SK-N-MC (cell line): ENCODE data around the genes PLXNA4, EXOC4 and LRGUK.

- RRBS, result no CpG with 5 or more reads among the region's 5 CpGs
These were observed 75.8 kb downstream of the PODXL start for GRCh38 chr7:131480289-131481449.

DNA sequence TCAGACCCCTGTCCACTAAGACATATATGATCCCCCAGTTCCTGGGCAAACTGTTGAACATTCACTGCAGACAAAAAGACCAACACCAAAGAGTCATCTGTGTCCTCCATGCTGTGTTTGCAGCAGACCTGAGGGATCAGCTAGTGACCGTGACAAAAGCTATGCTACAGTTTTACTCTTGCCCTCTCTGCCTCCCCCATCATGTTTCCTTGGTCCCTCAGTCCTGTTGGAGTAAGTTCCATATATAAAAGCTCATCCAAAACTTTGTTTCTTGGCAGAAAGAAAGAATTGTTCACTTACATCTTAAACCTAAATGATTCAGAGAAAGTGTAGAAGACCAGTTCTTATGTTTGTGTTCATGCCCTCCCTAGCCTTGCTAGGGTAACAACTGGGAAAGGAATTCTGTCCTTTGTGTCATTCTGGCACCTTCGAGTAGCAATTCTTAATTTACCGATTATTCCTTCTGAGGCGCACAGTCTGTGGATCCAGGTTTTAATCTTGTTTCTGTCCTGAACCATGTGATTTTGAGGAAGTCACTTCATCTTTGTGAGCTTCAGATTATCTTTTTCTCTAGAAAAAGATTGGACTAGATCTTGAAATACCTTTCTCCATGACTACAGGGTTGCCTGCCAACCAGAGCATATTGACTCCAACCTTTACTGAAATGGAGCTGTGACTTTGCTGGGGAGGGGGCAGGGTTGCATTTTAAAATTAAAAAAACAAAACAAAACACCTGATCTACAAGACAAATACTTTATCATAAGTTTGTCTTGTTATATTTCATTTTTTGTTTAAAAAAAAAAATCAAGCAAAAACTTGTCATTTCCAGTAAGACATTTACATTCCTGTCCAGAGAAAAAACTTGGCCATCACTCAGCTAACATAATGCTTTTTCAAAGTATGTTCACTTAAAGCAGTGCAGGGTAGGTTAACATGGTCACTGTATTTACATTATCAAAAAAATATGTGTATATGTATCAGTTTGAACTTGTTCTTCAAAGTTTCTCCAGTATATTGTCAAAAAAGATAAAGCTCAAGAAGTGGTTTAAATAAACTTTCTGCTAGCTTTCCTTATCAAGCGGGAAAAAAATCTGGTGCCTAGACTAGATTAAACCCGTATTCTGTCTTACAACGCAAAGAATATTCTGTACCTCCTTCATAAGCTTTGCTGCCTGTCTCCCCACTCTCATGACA, 55.6 kb downstream of the PODXL start:
- RRBS, result no CpG with 5 or more reads among the region's 7 CpGs

DNA sequence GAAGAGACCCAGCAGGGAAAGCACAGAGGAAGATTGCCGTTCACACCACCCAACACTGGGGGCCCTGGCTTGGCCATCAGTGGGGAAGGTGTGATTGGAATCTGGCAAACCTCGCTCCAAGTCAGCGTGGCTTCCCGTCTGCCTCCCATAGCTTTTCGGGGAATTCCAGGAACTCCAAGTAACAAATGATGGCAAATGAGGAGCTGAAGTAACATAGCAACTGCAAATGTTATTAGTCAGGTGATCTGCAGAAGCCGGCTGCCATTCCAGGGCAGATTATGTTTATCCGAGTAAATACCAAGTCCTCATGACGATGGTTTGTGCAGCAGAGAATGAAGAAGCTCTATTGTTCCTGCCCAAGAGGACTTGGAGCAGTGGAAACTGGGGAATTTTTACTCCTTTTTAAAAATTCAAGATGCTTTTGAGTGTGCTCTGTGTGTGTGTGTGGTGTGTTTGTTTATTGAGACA, 270.5 kb upstream of the PODXL start:
- RRBS, result no CpG with 5 or more reads among the region's 8 CpGs

DNA sequence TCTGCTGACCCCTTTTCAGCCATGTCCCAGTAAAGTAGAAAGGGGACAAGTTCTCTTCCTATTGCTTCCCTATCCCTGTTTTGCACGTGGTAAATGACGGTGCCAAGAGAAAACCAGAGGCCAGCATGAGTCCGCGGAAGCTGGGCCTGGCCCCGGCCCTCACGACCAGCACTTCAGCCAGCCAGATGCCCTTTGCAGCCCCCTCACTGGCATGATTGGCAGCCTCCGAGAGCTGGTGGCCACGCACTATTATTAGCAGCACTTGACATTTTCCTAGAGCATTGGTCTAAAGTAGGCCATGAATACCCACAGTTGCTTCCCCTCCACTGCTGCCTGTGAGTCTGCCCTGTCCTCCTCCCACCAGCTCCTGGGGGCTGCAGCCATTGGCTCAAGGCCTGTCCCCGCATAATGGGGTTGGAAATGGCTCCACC, 369.1 kb downstream of the PLXNA4 start:
- RRBS, result no CpG with 5 or more reads among the region's 9 CpGs

DNA sequence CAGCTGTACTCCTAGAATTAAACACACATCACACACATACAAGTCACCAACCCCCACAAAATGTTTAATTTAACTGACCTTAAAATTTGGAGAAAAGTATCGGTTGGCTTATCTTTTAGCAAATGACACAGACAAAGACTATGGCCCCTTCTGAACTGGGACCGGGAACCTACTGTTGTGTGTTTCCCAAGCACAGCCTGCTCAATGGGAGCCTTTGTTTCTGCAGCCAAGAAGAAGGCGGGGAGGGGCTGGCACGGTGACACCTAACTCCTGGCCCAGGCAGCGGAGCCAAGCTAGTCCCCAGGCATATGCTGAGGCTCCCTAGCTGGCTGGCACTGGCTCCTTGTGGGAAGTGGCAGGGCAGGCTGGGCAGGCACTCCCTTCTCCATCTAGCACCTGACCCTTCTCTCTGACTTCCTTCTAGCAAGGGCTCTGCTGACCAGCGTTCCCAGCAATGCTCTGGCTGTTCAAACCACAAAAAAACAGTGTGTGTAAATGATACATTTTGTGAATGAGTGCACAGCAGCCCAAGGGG, 325.0 kb downstream of the PLXNA4 start:
- RRBS, result no CpG with 5 or more reads among the region's 6 CpGs

- RRBS, result no CpG with 5 or more reads among the region's 3 CpGs
These were observed 151.0 kb downstream of the PLXNA4 start for GRCh38 chr7:132425322-132425701.

- RRBS, result 4% methylated on average over 72 of the region's 126 CpGs
These were observed at the start of gene PLXNA4 for GRCh38 chr7:132576088-132577138. Gene PLXNA4, minus strand, starts transcription at chr7:132576470.

GRCh38 chr7:133252695-133253512, at the start of gene EXOC4:
Gene EXOC4, plus strand, starts transcription at chr7:133253078.
- RRBS, result no CpG with 5 or more reads among the region's 25 CpGs

DNA sequence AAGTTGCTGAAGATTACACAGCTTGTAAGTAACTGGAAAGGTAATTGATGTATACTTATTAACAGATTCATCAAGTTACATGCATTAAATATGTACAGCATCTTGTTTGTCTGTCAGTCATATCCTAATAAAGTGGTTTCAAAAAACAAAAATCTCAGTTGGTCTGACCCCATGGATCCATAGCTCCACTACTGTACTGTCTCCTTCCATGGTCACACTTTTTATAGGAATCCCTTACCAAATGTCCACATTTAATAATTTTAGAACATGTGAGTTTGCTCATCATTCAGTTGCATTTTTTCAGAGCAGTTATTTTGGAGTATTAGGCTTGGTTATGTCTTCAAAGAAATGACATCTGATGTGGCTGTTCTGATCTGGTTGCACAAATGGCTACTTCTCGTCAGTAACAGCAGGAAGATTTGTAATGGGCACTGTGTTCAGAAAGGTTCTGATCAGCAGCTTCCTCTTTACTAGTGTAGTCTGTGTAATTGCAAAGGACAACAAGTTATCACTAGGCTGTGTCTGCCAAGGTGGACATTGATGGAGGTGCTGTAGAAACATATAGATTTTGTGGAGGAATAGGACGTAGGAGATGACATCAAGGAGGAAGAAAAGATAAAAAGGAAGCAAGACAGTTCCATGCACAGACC, 418.3 kb upstream of the LRGUK start:
- RRBS, result no CpG with 5 or more reads among the region's 2 CpGs

- RRBS, result no CpG with 5 or more reads among the region's 4 CpGs
These were observed 136.6 kb upstream of the LRGUK start for GRCh38 chr7:133990630-133990920.

GRCh38 chr7:134126755-134127884, at the start of gene LRGUK:
Gene LRGUK, plus strand, starts transcription at chr7:134127340.
- RRBS, result no CpG with 5 or more reads among the region's 48 CpGs

DNA sequence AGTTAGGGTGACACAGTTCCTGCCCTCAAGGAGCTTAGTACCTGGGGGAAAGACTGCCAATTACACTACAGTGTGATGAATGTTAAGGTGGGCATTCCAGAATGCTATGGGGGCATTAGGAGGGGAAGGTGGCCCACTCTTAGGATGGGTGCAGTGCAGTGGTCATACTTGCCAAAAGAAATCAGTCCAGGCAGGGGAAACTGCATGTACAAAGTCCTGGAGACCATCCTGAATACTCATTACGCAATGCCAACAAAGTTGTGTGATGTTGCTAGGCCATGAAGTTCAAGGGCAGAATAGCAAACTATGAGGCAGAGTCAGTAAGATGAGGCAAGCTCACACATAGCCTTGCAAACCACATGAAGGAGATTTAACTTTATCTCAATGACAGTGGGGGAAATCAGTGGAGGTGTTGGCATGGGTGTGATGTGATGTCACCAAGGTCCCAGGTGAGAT, 49.7 kb upstream of the SLC35B4 start:
- RRBS, result no CpG with 5 or more reads among the region's 1 CpG

DNA sequence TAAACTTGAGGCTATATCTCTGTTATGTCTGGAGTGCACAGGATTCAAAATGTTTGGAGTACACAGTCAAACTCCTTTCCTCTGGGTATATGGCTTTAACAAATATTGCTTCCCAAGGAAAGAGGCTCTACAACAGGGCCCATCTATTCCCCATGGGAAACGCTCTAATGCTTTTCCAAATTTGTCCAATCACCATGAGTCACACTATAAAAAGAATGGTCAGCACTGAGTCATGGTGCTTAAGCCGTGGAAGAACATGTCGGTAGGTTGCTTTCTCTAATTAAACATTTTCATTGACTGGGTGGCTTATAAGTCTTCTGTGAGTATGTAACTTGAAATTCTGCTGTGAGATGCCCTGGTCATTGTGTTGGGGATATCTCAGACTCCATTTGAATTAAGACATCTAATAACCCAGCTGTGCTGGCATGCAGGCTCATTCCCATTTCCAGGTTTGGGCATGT, 11.5 kb upstream of the AKR1B10 start:
- RRBS, result no CpG with 5 or more reads among the region's 3 CpGs

GRCh38 chr7:134564914-134565269, 16.0 kb downstream of the AKR1B15 start:
- RRBS, result no CpG with 5 or more reads among the region's 8 CpGs

GRCh38 chr7:134781923-134782546, 2.6 kb downstream of the CALD1 start:
- RRBS, result no CpG with 5 or more reads among the region's 4 CpGs

DNA sequence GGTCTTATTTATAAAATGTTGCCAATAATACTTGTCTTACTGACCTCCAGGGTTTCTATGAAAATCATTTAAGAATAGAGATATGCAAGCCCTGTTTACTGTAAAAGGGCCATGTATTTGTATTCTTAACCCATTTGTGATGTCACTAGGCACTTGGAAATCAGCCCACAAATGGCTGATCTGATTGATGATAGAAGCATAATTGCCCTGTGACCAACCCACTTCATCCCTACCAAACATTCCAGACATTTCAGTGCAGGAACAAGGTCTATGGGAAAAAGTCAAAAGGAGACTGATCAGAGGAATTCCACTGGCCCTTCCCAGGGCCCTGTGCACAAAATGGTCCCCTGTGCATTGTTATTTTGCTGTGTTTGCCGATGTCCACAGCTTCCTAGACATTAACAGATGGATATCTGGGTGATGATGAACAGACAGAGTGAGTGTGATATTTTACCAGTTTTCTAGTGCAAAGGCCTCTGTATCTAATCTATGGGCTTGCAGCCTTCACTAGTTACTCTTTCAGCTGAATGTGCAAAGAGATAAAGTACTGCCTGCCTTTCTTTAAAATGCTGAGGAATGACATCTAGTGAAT, 55.2 kb downstream of the CALD1 start:
- RRBS, result no CpG with 5 or more reads among the region's 1 CpG

- RRBS, result no CpG with 5 or more reads among the region's 5 CpGs
These were observed 97.9 kb upstream of the AGBL3 start for GRCh38 chr7:134888163-134889025.

DNA sequence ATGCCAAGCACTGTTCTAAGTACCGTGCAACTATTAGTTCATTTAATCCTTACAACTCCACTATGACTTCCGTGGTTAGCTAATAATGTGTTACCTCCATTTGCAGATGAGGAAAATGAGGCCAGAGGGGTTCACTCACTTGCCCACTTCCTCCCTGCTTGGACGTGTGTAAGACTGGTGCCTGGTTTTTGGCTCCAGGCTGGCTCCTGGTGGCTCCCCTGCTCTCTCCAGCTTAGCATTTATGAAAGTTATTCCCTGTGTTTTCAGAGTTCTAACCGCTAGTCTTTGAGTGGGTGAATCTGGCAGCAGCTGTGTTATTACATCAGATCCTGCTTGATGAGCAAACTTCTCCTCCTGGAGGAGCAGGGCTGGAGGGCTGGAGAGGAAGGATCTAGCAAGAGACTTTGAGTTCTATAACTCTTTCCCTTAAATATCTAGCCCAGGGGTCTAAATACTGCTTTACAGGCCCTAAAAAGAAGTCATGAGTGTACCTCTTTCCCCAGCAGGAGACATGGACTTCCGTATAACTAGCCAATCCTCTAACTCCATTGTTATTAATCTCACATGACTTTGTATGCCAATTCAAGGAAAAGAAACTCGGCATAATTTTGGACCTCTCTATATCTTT, 80.9 kb upstream of the AGBL3 start:
- RRBS, result no CpG with 5 or more reads among the region's 6 CpGs